Skeletal muscle tissue (tissue), 7 donors: ENCODE measurements around a stretch of chr4.

DNA sequence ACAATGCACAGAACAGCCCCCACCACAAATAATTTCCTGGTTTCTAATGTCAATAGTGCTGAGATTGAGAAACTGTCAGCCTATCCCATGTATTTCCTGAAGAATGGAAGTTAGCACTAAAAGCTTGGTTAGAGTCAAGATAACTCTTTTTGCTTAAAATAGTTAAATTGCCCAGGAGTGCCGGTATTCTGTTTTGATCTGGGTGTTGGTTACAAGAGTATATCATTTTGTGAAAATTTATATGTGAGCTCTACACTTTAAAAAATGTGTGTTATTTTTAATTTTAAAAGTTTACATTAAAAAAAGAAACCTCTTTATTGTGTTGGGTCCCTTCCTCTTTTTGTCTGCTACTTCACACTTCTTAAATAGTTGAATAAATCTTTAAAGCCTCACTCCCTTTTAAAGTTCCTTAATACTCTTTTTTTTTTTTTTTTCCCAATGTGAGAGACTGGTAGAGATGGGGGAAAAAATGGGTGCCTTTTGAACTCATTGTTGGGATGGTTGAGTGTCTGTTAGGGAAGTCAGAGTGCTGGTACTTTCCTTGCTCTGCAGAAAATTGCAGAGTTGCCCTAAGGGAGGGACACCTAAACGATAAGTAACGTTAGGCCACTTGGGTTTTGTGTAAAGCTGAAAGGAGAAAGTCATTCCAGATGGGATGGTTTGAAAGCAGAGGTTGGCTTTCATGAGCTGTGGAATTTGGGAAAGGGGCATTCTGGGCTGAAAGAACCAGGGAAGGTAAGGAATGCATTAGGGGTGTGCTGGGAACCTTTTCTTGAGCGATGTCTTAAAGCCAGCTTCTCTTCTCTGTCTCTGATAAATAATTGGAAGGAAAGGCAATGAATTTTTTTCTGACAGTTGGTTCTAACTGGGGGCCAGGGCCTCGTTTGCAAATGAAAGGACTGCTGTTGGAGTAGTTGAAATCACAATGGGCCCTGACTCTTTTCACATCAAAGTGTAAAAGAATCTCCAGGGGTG lies 24.6 kb downstream of the AFF1 start:
- PRO-cap, 3 experiments = no peak in any of the 3 experiments
- RAMPAGE, long total RNA = no peak
- RRBS, 2 experiments = no CpG with 5 or more reads among the region's 5 CpGs

- PRO-cap, 3 experiments = peak in 3 of 3 experiments; most common plus-strand start chr4:87007549 (in 2); most common minus-strand start chr4:87007463 (in 1)
- RAMPAGE, long total RNA = no peak
- RRBS, 2 experiments = 0 to 3% methylated on average over 2 of the region's 15 CpGs
Measured at GRCh38 chr4:87007342-87007663, 72.5 kb downstream of the AFF1 start.

GRCh38 chr4:87012681-87013276 lies 78.0 kb downstream of the AFF1 start:
- PRO-cap, 3 experiments = no peak in any of the 3 experiments
- RAMPAGE, long total RNA = no peak
- RRBS, 2 experiments = no CpG with 5 or more reads among the region's 7 CpGs

DNA sequence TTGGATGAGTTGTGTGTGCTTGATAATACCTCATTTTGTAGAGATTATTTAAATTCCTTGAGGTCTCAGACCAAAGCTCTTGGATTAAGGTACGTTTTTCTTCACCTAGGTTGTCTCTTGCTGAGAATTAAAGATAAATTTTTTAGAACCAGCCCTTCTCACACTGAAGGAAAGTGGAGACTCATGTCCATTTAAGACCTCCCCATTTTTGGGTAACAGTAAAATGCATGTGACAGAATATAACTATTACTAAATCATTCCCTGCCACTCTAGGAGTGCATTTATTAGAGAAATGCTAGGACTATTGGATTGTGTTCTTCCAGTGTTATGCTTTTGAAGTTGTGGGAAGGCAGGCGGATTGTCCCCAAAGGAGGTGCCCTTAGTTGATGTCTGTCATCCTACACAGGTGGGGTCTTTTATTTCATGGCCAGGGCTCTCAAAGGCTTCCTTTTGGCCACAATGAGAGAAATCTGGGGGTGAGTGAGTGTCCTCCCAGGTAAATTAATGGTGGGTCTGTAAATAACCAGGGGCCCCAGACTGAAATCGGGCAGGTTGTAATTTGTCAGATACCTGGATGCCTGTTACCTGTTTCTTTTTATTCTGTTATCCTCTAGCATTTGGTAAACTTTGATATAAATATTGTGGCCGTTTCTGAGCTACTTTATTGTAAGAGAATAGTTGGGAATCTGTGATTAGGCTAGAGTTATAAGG lies 93.9 kb downstream of the AFF1 start:
- PRO-cap, 3 experiments = no peak in any of the 3 experiments
- RAMPAGE, long total RNA = no peak
- RRBS, 2 experiments = no CpG with 5 or more reads among the region's 4 CpGs

DNA sequence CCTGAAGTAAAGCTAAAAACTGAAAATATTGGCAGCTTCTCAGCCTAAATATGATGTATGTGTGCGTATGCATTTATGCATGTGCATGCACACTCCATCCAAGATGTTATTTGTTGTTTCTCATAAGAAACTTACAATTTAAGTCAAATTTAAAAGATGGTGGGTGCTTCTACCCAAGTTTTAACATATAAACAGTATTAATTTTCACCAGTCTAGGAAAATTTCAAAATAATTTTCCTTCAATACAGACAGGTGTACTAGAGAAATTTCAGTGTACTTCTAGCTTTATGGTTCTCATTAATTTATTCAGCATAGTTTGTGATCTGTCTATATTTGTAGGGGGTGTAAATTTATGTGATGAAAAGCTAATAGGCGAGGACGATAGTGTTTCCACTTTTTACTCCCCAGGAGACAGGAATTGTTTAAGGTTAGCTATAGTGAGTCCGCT lies 135.7 kb downstream of the AFF1 start:
- PRO-cap, 3 experiments = no peak in any of the 3 experiments
- RAMPAGE, long total RNA = no peak
- RRBS, 2 experiments = no CpG with 5 or more reads among the region's 4 CpGs

GRCh38 chr4:87116989-87117727 lies 103.3 kb downstream of the KLHL8 start:
- PRO-cap, 3 experiments = no peak in any of the 3 experiments
- RAMPAGE, long total RNA = no peak
- RRBS, 2 experiments = no CpG with 5 or more reads among the region's 9 CpGs

GRCh38 chr4:87510305-87510989 lies 18.7 kb downstream of the SPARCL1 start:
- PRO-cap, 3 experiments = no peak in any of the 3 experiments
- RAMPAGE, long total RNA = no peak
- RRBS, 2 experiments = no CpG with 5 or more reads among the region's 24 CpGs

GRCh38 chr4:87521260-87522459 lies 7.5 kb downstream of the SPARCL1 start:
- PRO-cap, 3 experiments = peak in 2 of 3 experiments; most common plus-strand start chr4:87522332 (in 2)
- RAMPAGE, long total RNA = no peak
- RRBS, 2 experiments = no CpG with 5 or more reads among the region's 5 CpGs

DNA sequence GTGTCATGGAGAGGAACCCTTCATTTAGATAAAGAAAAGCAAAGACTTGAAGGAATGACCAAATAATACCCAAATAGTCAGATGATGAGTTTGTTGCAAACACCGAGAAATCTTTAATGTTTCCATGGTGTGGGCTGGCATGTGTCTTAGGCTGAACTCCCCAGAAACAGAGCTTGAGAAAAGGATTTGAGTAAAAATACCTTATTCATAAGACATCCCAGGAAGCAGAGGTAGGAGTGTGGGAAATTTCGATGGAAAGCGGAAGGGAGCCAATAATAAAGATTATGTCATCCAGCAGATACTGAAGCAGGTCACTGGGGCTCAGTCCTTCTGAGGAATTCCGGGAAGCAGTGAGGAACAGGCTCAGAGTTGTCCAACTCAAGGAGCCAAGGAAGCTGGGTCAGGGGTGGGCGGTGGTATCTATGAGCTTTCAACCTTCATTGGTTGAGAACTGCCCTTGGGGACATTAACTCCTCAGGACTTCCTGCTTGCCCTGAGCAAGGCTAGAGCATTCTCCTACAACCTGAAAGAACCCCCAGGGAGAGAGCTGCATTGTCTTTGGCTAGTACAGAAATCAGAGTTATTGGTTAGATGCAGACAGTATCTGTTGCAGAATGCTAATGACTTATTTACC lies 68.1 kb downstream of the DMP1 start:
- PRO-cap, 3 experiments = no peak in any of the 3 experiments
- RAMPAGE, long total RNA = no peak
- RRBS, 2 experiments = no CpG with 5 or more reads among the region's 5 CpGs

DNA sequence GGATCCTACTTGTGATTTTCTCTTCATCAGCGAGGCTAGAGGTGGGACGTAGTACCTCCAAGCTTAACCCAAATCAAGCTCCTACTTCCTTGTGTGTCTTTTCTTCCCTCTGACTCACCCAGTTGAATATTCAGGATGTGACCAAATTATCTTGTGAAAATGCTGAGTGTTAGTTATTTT lies 2.4 kb downstream of the MEPE start:
- PRO-cap, 3 experiments = no peak in any of the 3 experiments
- RAMPAGE, long total RNA = no peak
- RRBS, 2 experiments = no CpG with 5 or more reads among the region's 2 CpGs

DNA sequence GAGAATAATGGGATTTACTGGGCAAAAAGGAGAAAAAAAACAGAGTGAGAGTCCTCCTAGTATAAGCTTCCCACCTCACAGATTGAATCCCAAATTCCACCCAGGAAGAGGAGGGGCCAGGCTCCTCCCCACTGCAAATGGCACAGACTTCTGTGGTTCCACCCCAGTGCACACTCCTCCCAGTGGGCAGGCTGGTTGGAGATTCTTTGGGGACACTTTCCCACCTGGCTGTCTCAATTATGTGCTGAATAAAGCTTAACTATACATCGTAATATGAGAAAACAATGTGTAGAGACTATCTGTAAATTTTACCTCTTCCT lies 31.6 kb downstream of the MEPE start:
- PRO-cap, 3 experiments = no peak in any of the 3 experiments
- RAMPAGE, long total RNA = no peak
- RRBS, 2 experiments = no CpG with 5 or more reads among the region's 1 CpG

DNA sequence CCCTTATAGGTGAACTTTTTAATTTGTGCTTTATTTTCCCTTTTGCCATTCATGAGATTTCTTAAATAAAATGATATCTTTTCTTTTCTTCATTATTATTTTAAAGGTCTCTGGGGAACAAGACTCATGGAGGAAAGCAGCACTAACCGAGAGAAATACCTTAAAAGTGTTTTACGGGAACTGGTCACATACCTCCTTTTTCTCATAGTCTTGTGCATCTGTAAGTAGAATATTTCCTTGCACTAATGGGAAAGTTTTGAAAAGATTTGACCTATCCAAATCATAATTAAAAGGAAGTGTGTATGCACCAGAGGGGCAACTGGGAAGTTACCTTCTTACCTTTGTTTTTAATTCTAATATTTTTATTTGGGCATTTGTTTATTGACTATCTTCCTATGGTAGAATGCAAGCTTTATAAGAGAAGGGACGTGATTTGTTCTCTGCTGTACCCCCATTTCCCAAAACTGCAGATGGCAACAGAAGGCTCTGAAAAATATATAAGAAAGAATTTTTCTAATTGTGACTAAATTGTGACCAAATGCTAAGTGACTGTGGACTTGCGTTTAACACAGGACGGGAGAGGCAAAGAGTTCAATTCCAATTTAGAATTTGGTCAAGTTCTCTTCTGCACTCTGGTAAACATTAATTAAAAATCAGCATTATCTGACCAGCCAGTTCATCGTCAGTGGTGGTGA lies 12.1 kb downstream of the PKD2 start:
- PRO-cap, 3 experiments = no peak in any of the 3 experiments
- RAMPAGE, long total RNA = no peak
- RRBS, 2 experiments = no CpG with 5 or more reads among the region's 6 CpGs

- PRO-cap, 3 experiments = no peak in any of the 3 experiments
- RAMPAGE, long total RNA = no peak
- RRBS, 2 experiments = no CpG with 5 or more reads among the region's 8 CpGs
Measured at GRCh38 chr4:88046372-88047424, 39.3 kb downstream of the PKD2 start.

- PRO-cap, 3 experiments = peak in 3 of 3 experiments; most common plus-strand start chr4:88283629 (in 1); most common minus-strand start chr4:88283425 (in 1)
- RAMPAGE, long total RNA = no peak
- RRBS, 2 experiments = 2% methylated on average over 4 of the region's 19 CpGs
Measured at GRCh38 chr4:88283360-88283769, 996 bp downstream of the PPM1K start.

DNA sequence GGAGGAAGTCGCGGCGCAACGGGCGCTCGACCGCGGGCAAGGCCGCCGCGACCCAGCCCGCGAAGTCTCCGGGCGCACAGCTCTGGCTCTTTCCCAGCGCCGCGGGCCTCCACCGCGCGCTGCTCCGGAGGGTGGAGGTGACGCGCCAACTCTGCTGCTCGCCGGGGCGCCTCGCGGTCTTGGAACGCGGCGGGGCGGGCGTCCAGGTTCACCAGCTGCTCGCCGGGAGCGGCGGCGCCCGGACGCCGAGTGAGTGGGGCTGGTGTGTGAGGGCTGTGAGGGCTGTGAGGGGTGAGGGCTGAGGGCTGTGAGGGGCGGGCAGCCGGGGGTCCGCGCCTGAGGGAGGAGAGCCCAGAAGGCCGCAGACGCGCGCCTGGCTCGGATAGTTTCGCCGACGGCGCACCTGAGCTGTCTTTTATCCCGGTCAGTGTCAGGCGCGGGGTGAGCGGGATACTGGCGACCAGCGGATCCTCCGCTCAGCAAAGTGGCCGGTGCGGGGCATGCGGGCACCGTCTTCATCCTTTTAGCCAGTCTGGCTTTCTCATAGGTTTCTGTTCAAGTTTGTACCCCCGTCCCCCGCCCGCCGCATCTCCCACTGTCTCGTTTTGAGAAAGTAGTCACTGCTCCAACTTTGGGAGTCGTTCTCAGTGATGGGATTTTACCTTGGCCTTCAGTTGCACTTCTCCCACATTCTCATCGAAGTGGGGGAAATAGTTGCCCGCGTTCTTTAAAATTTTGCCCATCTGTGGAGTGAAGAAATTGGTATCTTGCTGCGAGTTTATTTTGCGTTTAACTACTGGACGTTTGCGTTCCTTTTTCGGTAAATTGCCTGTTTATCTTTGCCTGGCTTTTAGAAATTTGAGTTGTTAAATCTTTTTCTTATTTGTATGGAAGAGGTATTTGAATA lies 620 bp downstream of the HERC5 start:
- PRO-cap, 3 experiments = no peak in any of the 3 experiments
- RAMPAGE, long total RNA = no peak
- RRBS, 2 experiments = 3% methylated on average over 39 to 44 of the region's 80 CpGs

- PRO-cap, 3 experiments = no peak in any of the 3 experiments
- RAMPAGE, long total RNA = no peak
- RRBS, 2 experiments = no CpG with 5 or more reads among the region's 16 CpGs
Measured at GRCh38 chr4:88634611-88635712, 42.7 kb downstream of the HERC3 start.

DNA sequence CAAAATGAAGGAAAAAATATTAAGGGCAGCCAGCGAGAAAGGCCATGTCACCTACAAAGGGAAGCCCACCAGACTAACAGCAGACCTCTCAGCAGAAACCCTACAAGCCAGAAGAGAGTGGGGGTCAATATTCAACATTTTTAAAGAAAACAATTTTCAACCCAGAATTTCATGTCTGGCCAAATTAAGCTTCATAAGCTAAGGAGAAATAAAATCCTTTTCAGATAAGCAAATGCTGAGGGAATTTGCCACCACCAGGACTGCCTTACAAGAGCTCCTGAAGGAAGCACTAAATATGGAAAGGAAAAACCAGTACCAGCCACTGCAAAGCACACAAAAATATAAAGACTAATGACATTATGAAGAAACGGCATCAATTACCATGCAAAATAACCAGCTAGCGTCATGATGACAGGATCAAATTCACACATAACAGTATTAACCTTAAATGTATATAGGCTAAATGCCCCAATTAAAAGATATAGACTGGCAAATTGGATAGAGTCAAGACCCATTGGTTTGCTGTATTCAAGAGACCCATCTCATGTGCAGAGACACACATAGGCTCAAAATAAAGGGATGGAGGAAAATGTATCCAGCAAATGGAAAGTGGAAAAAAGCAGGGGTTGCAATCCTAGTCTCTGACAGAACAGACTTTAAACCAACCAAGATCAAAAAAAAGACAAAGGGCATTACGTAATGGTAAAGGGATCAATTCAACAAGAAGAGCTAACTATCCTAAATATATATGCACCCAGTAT lies 43.6 kb downstream of the HERC3 start:
- PRO-cap, 3 experiments = no peak in any of the 3 experiments
- RAMPAGE, long total RNA = no peak
- RRBS, 2 experiments = no CpG with 5 or more reads among the region's 4 CpGs

DNA sequence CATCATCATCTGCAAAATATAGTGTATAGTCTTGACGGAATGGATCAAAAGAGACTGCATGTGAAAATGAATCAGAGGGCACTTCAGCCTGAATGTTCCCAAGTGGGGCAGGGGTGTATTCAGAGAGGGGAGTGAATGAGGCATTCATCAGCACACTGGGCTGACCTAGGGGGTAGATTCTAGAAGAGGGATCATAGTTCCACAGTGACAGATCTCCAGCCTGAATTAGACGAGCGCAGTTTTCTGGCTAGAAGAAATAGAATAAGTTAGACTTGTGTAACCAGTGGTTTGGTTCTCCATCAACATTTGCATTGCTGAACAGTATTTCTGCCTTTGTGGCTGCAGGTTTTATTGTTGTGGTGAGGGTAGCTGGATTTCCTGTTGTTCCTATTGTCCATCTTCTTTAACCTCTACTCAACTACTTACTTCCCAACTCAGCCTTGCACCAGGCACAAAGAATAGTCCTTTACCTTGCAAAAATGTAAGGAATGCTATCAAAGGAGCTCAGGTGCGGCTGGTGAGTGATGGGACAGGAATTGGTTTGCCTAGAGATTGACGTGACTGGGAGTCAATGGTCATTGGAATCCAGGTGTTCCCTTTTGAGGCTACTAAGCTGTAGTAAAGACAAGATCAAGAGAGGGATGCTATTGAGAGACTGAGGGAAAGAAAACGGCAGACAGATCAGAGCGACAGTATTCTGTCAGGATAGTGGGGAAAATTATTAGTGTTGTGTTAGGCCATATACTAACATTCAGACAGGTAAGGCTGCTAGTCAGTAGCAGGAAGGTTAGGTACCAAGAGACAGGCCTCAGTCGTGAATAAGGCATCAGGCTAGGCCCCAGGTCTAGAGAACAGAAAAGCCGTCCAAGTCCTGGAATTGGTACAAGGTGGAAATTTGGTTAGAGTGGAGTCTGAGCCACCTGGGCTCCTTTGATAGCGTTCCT lies 50.8 kb downstream of the NAP1L5 start:
- PRO-cap, 3 experiments = no peak in any of the 3 experiments
- RAMPAGE, long total RNA = no peak
- RRBS, 2 experiments = no CpG with 5 or more reads among the region's 10 CpGs

GRCh38 chr4:88737123-88738109 lies 39.8 kb upstream of the NAP1L5 start:
- PRO-cap, 3 experiments = peak in 2 of 3 experiments; most common plus-strand start chr4:88737807 (in 1); most common minus-strand start chr4:88737756 (in 2)
- RAMPAGE, long total RNA = no peak
- RRBS, 2 experiments = no CpG with 5 or more reads among the region's 16 CpGs

DNA sequence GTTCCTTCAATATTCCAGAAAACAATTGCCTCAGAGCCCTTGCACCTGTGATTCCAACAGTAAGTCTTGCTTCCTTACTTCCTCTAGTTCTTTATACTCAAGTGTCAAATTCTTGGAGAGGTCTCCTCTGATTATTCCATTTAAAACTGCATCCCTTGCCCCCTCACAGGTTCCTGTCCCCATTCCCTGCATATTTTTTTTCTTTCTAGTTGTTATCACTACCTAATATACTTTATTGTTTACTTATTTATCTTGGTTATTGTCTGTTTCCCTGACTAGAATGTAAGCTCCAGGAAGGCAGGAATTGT lies 81.2 kb upstream of the NAP1L5 start:
- PRO-cap, 3 experiments = no peak in any of the 3 experiments
- RAMPAGE, long total RNA = no peak